A375 (cell line): ENCODE data around the genes RPL36A, BEX5, BEX1 and TCEAL7.

DNA sequence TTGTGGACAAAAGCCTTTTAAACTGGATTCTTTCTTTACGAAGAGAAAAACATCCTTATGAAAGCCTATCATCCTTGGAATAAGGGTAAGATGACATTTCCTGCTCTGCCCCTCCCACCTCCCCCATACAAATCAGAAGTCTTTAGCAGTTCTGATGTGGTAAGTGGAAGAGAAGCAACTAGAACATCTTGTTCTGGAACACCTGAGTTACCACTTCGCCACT is 4.4 kb downstream of the XKRX start:
- RAMPAGE, long total RNA, result no peak

DNA sequence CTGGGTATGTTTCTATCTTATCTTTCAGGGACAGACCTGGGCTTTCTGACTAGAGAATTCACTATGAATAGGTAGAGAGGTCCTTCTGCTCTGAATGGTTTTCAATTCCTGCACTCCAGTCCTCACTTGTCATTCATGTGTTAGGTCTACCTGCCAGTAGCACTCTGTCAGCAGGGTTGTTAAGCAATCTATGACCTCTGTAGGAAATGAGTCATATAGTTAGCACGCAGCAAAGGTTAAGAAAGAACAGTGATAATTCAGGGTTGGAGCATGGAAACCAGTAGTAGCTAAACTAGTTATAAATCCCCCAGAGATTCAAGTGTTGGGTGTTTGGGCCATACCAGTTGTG is 24.9 kb downstream of the ARL13A start:
- RAMPAGE, long total RNA, result no peak

- RAMPAGE, long total RNA, result start-site peak on the plus strand at chrX:101390951-101391044, 1,222 and 64 reads in 2 replicates
Observed at GRCh38 chrX:101390381-101391578, at the start of gene RPL36A. Gene RPL36A, plus strand, starts transcription at chrX:101391011.

- RAMPAGE, long total RNA, result no peak
Observed at GRCh38 chrX:101412150-101413295, 4.5 kb downstream of the HNRNPH2 start.

- RAMPAGE, long total RNA, result no peak
Observed at GRCh38 chrX:101417550-101418807, 10.0 kb downstream of the HNRNPH2 start.

- RAMPAGE, long total RNA, result no peak
Observed at GRCh38 chrX:101478006-101478542, 7.2 kb upstream of the ARMCX4 start.

DNA sequence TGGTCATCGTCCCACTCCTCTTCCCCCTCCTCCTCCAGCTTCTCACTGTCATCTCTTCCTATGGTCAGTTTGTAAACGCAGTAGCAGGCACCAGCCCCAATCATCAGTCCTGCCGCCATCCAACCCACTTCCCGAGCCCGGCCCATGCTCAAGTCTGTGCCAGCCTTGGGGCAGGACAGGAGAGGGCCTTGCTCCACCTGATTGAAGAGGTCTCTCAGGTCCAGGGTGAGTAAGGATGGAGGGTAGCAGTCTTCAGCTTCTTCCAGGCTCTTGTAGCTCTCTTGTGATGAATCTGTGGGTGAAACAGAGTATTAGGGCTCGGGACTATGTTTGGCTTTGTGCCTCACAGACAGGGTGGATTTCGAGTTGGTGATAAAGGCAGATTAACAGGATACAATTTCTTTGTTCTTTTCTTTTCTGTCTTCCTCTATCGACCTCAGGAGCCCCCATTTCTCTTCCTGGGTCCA is 1.3 kb downstream of the ARMCX6 start:
- RAMPAGE, long total RNA, result no peak

DNA sequence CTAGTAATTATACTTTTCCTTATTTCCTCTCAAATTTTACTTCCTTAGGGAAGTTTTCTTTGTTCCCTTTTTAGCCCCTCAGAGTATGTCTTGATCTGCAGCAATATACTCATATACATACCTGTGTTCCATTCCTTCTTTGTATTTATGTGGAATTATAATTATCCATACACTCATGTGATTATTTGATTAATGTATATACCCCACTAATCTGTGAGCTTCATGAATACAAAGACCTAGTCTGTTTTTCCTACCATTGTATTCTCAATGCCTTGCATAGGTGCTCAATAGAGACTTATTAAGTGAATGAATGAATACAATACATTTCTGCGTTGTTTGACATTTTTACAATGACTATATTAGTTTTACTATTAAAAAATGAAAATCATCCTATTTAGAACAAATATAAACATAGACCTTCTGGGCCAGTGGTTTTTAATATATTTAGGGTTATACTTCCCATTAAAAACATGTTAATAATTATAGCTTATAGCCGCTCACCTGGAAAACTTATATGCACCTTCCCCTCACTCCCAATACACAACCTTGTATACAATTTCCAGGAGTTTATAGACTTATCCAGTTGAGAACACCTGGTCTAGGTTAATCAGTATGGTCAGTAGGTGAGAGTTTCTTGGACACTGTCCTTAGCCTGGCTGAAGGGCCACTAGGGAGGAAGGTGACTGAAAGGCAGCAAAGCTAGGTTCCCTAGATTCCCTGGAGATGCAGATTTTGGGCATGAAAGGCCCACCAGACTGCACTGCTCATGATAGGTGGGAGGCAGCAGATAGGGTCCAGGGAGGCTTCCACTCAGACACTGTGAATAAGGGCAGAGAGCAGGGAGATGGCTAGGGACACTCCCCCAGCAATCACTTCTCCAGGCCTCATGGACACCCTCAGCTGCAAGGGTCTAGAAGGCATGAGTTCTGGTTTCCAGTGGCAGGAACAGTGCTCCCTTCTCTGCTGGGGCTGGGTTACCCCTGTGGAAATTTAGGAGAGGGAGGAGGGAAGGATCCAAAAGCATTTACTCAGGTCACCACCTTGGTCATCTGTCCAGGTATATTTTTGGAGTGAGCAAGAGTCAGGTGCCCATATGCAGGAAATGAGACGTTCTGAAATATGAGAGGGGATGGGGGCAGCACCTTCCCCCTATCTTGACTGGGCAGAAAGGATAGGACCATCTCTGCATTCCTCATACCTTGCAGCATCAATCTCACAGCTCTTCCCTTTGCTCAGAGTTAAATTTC is 16.4 kb downstream of the ARMCX3 start:
- RAMPAGE, long total RNA, result no peak

GRCh38 chrX:102126786-102127277 is 1.4 kb downstream of the TCEAL2 start:
- RAMPAGE, long total RNA, result no peak

GRCh38 chrX:102155710-102156501 is at the start of gene BEX5:
Gene BEX5, minus strand, starts transcription at chrX:102155977.
- RAMPAGE, long total RNA, result no peak

DNA sequence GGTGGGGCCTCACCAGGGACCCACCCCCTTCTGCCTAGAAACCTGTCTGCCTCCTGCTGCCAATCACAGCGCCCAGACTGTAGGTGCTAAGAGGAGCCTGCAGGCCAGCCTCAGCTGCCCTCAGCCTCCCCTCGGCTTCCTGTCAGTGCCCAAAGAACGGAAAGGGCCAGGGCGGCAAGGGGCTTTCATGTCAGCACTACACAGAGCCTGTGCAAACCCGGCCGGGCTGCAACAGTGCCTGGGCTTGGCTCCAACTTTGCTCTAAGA is 92.5 kb downstream of the NXF2 start:
- RAMPAGE, long total RNA, result no peak

GRCh38 chrX:102515799-102516209 is 735 bp downstream of the TMSB15A start:
- RAMPAGE, long total RNA, result no peak

DNA sequence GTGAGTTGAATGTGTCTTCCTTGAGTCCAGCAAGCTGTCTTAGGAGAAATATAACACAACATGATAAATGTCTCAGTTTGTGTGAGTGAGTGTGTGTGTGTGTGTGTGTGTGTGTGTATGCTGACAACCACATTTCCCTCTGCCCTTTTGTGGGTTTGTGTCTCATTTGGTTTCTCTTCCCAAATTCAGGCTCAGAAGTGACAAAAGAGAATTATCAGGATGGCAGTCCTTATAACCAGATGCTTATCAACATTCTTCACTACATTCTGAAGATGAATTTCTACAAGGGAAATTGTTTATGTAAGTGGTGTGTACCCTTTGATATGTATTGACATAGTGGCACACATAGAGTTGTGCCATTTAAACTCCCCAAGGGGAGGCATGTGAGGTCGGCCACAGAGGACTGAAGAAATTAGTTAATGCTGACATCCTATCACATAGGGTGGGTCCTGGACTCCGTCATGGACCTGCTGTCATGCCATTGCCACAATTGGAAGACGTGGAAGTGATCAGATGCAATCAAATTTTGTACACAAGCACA is 72.1 kb upstream of the RAB40AL start:
- RAMPAGE, long total RNA, result no peak

- RAMPAGE, long total RNA, result no peak
Observed at GRCh38 chrX:102906055-102906819, 30.8 kb upstream of the RAB40AL start.

GRCh38 chrX:103063451-103064632 is at the start of gene BEX1:
Gene BEX1, minus strand, starts transcription at chrX:103064171.
- RAMPAGE, long total RNA, result no peak

- RAMPAGE, long total RNA, result no peak
Observed at GRCh38 chrX:103220864-103221393, 6.0 kb downstream of the BEX4 start.

GRCh38 chrX:103329989-103330438 is at the start of gene TCEAL7:
Gene TCEAL7, plus strand, starts transcription at chrX:103330239.
- RAMPAGE, long total RNA, result no peak

DNA sequence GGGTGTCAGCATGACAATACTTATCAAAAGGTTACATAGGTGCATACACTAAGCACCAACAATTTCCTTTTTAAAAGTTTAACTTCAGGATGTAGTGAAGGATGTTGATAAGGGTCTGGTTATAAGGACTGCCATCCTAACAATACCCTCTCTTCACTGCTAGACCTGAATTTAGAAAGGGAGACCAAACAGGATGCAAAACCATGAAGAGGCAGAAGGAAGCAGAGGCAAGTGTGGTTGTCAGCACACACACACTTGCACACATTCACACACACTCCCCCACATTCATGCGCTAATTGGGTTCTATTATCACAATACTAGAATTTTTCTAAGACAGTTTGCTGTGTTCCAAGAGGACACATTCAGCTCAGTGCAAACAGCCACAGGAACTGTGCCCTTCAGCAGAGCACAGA is 13.1 kb upstream of the RAB40A start:
- RAMPAGE, long total RNA, result no peak

DNA sequence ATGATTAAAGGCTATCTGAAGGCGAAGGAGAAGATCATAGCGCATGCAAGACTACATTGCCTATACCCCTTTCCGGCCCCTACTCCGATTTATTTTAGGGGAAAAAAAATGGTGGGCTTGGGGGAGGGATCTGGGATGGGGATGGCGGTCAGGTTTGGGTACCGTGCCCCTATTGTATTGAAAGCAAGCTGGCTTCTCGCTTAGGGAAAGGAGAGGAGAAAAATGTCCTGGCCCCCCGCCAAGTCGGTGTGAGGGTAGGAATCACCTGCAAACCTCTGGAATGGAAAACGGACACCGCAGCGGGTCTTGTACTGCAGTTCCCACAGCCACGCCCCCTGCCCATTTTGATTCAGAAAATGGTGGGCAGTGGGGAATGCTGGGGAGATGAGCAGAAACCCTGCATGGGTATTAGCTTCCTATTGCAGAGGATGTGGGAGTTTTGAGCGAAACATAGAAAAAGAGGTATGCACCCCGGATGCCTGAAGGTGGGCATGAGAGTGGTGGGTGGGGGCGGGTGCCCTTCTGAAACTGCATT is 22.2 kb downstream of the MORF4L2 start:
- RAMPAGE, long total RNA, result no peak

GRCh38 chrX:103773374-103773824 is 3.2 kb upstream of the PLP1 start:
- RAMPAGE, long total RNA, result no peak